ReNcell CX (cell line): ENCODE measurements around a stretch of chr2.

GRCh38 chr2:215378134-215378520 lies 57.7 kb downstream of the FN1 start:
- PRO-cap: no peak

- PRO-cap: no peak
Measured at GRCh38 chr2:215424898-215425473, 10.9 kb downstream of the FN1 start.

DNA sequence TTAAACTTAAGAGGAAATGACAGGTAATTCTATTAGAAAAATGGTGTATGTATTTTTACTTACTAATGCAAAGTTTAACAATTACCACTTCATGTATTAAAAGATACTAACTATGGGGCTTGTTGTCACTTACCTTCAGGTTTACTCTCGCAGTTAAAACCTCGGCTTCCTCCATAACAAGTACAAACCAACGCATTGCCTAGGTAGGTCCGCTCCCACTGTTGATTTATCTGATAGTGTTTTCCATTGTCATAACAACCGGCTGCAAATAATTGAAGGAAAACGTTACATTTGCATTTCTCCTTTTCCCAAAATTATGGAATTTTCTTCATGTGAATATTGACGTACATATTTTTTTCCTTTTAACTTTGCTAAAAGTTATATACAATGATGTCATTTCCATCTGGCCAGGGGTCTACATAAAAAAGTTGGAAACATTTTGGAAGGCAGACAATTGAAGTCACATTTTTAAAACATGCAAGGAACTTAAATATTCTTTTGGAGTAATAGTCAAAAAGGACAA lies 1.2 kb downstream of the FN1 start:
- PRO-cap: no peak

GRCh38 chr2:215437240-215437585 lies 1.3 kb upstream of the FN1 start:
- PRO-cap: no peak

- PRO-cap: no peak
Measured at GRCh38 chr2:215506131-215506680, 70.3 kb upstream of the FN1 start.

DNA sequence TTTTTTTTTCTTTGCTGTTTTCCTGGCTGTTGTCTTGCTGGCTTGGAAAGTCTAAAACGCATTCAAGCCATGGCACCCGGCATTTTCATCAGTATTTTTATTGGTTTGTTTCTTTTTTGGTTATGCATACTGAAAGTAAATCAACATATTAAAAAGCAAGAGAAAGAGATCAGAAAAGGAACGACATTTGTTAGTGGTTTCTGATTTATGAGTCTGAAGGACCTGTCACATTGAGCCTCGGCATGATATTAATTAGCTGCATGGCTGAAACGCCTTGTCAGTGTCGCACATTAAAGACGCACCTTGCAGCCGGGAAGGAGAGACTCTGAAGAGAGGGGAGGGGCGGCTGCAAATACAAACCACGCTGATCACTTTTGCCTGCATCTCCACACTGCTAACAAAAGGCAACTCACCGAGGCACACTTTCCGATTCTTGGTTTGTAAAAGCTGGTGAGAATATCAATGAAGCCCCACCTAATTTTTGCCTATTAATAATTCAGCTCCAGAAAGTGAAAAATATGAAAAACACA lies 183.7 kb upstream of the FN1 start:
- PRO-cap: no peak

- PRO-cap: no peak
Measured at GRCh38 chr2:215624137-215624846, 188.4 kb upstream of the FN1 start.

DNA sequence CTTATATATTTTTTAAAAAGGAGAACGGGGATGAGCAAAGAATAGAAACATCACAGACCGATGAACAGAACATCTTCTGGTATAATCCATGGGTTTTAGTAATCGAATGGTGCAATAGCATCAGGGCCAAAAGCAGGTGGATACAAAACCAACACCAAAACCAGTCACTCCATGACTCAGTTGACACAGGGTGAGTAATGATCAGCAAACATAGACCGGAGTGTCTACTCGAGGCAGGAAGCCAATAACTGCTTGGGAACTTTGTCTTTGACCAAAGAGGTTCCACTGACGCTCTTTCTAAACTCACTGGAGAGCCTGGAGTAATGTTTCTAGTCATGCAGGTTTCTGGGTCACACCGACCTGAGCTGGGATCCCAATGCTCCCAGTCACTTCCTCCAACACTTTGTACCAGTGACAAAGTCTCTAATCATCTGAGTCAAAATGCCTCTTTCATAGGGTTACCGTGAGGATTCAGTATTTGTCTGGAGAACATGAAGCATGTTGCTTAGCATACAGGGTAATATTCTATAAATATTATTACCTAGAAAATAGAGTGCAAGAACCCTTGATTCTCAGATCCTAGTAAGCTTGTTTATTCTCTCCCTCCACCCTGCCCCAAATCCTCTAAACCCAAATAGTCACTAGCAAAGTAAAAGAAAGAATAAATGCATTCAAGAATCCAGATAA lies 30.8 kb downstream of the MREG start:
- PRO-cap: no peak

DNA sequence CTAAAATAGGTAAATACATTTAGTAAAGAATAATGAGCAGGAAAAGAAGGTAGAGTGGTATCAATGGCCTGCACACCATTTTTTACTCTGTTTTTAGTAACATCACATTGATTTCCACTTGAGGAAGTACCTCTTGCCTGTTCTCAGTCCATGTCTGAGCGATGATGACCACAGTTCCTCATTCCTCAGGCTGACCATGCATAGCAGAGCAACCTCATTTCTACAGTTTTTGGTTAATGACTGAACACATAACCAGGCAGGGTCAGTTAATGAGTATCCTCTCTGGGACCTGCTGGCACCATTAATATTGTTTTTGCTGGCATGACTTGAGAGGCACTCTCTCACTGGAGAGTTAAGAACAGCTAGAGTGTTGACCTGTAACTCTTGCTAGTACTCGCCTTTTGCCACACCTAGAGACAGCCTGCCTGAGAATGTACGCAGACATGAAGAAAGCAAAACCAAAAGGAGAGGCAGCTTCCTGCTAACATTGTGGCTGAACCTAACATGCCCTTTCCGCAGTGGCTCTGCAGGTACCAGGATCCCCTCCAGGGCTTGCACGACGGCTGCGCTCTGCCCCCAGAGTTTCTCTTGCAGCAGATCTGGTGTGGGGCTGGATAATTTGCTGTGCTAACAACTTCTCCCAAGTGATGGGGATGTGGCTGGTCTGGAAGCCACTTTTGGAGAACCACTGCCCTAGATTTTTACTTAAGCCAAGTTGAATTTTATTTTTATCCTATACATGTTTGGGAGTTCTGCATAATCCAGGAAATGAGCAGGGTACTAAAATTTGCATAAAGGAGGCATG lies 23.8 kb downstream of the PECR start:
- PRO-cap: no peak

DNA sequence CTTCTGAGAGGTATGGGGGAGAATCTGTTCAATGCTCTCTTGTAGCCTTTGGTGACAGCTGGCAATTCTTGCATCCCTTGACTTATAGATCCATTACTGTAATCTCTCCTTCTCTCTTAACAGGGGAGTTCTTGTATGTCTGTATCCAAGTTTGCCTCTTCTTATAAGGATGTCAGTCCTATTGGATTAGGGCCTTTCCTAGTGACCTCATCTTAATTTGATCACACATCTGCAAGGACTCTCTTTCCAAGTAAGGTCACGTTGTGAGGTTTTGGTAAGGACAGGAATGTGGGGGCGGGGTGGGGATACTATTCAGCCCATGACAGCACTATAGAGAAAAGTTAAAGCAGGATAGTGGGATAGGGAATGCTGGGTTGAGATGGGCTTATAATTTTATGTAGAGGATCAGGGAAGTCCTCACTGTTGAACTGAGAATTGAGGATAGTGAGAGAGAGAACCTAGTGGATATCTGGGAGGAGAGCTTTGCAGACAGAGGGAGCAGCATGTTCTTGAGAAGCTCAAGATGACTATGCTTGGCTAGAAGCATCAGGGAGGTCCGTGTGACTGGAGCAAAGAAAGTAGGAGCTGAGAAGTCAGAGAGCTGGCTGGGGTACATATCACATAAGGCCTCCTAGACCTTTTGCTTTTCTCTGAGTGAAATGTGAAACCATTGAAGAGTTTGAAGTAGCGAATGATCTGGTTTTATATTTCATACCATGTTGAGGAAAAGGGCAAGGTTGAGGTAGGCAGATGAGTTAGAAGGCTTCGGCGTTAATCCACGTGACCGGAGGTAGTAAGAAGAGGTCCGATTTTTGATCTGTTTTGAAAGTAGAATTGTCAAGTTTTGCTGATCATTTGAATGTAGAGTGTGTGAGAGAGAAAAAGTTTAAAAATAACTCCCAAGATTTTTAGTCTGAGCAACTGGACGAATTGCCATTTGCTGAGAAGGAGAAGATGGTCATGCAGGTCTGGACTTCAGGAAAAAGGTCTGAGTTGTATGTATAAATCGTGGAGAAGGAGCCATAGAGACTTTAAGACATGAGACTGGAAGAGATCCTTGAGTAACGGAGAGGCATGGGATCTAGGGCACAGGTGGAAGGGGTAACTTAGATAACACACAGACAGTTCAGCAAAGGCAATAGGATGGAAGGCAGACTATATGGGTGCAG lies 70.4 kb downstream of the XRCC5 start:
- PRO-cap: no peak

DNA sequence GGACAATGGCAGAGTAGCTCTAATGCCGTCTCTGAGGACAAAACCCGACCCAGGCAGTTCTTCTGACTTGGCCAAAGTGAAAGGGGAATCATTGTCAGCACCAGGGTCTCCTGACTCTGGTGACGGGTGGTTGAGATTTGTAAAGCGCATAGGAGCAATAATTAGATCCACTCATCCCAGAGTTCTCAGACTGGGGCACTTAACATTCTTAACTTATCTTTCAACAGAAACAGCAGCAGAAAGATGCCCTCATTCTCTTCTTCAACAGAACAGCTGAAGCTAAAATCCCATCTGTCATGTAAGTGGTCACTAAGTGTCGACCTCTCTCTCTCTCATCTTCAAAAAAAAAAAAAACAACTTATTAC lies 34.3 kb upstream of the RPL37A start:
- PRO-cap: no peak

- PRO-cap: no peak
Measured at GRCh38 chr2:216546999-216547441, 48.4 kb downstream of the RPL37A start.

- PRO-cap: no peak
Measured at GRCh38 chr2:216571516-216571742, 61.8 kb upstream of the IGFBP2 start.

GRCh38 chr2:216674976-216676078 lies 20.0 kb downstream of the IGFBP5 start:
- PRO-cap: no peak

DNA sequence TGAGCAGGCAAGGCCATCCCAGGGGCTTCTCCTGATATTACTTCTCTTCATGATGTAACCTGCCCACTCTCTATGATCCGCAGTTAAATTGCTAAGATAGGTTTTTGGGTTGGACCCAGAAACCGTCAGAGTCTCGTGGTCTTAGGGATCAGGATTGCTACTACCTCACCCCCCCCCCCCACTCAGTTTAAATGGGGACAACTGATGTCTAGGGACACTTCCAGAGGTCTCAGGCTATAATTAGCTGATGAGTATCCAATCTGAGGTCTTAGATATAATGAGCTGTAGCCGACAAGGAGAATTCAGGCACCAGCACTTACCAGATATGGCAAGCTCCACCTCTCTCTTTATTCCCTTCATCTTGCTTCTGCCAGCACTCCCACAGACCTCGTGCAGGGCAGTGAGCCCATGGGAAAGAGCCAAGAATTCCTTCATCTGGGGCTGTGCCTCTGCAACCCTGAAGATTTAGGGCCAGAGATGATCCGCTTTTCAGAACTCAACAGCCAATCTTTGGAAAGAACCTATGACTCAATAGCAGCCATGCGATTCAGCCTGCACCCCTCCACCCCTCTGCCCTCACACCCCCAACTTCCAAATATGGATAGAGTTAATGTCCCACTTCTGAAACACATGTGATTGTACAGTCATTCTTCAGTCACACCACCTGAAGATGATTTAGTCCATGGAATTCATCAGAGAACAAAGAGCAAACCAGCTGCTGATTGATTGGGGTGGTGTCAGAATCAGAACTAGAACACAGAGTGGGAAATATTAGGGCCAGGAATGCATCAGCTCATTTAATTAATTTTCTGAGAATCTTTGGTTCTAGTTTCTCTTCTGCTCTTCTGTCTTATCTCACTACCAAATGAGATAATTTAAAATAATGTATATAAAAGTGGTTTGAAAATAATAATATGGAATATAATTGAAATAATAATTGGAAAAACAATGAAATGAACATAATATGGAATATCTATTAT lies 533.7 kb upstream of the TNP1 start:
- PRO-cap: no peak

DNA sequence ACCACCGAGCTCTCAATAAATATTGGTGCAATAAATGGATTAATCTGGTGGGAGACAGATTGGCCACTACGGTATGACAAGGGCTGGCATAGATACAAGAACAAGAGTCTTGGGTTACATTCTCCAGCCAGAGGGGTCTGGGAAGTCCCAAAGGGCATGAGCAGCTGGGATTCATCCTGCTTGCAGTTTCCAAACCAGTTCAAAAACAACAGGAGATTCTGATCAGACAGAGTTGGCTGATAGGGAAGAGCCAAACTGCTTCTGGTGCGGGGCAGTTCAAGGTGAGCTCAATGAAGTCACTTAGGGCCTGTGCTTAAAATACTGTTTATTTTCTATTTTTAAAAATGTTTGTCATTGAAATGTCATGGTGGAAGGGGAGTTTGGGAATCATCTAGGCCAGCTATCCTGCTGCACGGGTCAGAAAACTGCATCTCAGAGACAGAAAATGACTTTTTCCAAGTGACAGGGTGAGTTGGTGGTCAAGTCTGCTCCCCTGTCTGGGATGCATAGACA lies 266.8 kb downstream of the TNS1 start:
- PRO-cap: no peak

DNA sequence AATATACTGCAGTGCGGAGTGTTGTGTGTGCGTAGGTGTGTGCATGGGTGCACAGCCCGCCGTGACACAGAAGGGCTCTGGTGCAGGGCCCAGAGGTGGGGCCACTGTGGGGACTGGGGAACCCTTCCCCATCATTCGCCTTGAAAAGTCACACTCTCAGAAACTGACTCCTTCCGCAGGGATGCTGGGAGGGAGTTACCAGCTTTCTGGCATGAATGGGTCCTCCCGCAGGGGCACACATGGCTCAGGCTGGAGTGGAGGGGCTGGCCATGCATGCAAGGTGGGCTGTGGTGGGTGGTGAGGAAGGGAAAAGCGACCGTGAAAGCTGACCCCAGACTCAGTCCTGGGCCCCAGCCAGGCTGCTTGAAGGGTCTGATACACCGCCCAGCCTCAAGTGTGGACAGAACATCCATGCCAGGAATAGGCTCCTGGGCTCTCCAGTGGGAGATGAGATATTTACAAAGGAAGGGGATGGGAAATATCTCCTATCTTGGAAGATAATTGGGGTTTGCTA lies 201.1 kb downstream of the TNS1 start:
- PRO-cap: no peak

- PRO-cap: no peak
Measured at GRCh38 chr2:217816501-217817044, 186.2 kb downstream of the TNS1 start.

- PRO-cap: no peak
Measured at GRCh38 chr2:217842013-217842824, 160.6 kb downstream of the TNS1 start.

DNA sequence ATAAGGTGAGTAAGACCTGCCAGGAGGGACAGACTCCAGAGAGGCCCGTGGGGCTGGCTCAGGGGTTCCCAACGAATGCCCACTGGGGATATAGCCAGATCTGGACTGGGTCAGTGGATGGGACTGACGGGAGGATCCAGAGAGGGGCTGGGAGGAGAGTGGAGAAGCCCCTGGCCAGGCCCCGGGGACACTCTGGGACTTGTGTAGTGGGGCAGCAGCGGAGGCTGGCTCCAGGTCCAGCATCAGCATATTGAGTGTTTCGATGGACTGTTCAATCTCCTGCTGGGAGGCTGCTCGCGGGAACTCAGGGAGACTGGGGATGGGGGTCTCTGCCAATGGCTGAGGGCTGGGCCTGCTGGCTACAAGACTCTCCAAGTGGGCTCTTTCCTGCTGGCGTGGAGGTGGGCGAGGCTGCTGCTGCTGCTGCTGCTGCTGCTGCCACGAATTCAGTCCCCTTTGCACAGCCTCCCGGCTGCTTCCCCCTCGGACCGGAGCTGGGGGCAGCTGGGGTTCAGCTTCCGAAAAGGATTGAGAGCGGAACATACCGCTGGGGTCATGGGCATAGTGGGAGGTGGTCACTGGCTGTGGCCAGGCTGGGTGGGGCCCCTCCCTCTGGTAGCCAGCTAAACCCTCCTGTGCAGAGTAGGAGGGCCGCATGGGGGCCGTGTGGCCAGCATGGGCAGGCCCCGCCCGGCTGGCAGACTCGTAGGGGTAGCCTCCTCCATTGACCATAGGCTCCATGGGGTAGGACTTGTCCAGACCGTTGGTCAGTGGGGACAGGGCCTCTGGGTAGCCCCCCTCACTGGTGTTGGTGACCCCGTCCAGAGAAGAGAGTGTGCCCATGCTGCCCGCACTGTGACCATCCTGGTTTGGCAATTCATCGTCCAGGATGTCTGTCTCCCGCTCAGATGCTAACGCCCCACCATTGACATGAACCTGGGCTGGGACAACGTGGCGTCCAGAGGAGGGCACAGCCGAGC lies 154.8 kb downstream of the TNS1 start:
- PRO-cap: no peak